A172 (cell line): ENCODE data around the genes KCNG4, USP10 and CRISPLD2.

DNA sequence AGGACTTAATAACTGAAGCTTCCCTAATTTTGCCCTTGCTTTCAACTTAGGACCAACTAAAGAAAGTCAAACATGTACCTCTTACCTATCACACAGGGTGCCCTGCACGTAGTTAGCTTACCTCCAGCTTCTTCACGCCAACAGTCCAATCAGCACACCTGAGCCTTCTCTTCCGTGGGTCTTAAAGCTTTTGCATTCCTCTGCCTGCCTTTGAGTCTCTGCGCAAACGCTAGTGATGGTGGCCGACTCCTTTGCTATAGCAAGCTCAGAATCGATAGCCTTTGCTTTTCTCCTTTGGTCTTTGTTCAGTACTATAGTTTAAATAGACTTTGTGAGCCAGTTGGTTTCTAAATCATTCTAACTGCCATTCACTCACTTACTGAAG lies 31.3 kb downstream of the MPHOSPH6 start:
- RAMPAGE, long total RNA, result no peak

DNA sequence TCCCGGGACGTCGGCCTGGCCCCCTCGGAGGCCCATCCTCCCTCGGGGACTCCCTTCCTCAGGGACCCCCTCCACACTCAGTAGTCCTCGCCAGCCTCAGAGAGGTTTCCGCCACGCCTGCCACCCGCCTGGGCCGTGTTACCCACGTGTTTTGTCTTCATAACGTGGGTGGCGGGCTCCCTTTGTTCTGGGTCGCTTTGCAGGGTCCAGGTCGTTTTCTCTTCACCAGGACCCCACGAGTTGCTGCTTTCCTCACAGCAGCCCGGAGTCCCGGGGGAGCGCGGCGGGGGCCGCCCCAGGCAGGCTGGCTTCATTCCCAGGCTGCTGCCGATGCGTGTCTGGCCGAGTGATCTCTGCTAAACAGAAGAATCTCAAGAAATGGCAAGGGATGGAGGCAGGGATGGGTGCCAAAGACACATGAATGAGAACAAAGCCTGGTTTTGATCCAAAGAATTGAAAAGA lies 460 bp upstream of the MPHOSPH6 start:
- RAMPAGE, long total RNA, result no peak

DNA sequence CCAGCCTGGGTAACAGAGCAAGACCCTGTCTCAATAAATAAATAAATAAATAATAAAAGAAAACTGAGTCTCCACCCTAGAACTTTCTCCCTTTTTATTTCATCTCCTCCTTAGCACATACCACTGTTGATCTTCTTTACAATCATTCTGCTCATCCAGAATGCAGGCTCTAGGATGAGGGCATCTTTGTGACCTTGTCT lies 226.1 kb upstream of the HSBP1 start:
- RAMPAGE, long total RNA, result no peak

- RAMPAGE, long total RNA, result no peak
These were observed 26.3 kb upstream of the OSGIN1 start for GRCh38 chr16:83926370-83927518.

GRCh38 chr16:83954111-83954512 lies 1.1 kb downstream of the OSGIN1 start:
- RAMPAGE, long total RNA, result no peak

DNA sequence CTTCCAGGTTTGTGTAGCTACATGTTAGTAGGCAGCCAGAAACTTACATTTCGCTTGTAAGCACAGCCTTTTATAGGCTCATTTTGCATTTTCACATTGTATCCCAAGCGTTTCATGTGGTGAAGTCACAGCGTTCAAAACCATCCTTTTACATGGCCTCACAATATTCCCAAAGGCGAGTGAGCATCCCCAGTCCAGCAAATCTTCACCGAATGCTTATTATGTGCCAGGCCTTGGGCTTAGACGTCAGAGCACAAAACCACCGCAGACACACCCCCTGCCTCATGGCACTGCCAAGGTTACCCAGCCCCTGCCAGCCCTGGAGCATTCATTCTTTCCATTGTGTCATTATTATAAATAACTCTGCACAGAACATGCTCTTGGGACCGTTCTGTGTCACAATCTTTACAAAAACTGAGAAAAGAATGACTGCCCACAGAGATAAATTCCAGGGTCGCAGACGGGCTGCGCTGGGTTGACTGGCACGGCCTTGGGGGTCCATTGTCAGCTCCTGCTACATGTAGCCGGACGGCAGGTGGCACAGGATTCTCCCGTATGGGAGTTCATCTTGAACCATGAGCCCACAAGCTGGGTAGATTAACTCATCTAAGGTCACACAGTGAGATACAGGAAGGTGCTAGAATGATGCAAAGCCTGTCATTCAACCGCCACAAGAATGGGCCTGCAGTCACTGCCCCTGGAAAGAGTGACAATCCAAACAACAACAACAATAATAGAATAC lies 4.7 kb upstream of the NECAB2 start:
- RAMPAGE, long total RNA, result no peak

DNA sequence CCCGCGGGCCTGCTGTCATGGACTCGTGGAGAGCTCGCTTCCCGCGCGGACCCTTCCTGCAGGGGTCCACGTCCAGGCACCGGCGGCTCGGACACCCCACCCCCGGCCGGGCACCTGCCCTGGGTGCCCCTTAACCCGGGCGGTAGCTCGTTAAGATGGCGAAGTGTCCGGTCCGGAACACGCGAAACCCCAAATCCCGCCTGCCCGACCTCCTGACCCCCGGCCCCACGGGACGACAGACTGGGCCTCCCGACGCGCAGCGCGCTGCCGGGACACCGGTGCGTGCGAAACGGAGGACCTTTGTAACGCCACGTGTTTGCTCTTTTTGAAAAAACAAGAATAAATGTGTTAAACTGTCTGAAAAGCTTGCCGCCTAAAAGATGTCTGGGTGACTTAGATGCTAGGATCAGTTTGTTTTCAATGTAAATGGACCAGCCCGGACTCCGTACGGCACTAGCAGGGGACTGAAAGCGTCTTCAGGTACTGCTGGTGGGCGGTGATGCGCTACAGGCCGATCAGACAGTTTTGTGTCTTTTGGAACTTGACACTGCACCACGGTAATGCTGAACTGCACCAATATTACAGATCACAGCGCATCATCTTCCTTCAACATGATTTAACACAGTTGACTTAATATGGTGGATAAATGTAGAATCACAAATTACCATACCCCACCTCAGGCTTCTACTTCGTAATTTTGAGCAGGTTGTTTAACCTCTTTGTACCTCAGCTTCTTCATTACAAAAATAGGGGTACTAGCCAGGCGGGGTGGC lies 637 bp upstream of the MBTPS1 start:
- RAMPAGE, long total RNA, result no peak

DNA sequence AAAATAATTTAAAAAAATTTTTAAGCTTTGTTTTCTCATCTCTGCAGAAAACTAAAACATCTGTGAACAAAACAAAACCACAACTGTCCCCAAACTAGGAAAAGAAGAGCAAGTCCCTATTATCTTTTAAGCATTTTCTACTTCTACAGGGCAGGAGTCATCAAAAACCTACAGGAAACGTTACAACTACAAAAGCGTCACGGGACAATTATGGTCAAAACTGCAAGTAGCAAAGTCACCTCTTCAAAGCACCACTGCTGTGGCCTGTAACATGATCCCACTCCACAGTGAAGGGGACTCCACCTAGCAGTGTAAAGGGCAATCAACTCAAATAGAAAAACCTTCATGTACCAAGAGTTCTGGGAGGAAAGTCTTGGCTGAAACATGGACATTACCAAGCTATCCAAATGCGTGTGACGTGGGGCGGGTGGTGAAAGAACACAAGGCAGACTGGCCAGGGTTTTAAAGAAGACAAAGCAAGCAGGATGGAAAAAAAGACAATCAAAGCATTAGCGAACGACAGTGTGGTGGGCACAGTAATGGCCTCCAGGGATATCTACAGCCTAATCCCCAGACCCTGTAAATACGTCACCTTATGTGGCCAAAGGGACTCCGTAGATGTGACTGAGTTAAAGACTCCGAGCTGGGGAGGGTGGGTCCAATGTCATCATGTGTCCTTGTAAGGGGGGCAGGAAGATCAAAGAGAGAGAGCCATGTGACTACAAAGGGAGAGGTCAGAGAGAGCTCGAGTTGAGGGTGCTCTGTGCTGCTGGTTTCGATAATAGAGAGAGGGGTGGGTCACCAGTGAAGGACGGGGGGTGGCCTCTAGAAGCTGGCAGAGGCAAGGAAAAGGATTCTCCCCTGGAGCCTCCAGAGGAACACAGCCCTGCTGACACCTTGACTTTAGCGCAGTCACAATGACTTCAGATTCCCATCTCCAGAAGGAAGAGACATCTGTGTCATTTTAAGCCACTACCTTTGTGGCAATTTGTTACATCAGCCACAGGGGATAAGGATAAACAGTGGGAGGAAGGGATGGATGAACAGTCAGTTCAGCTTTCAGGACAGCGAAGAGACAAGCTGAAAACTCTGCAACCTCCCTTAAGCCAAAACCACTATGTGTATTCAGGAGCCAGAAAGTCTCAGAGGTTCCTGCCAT lies 6.0 kb downstream of the HSDL1 start:
- RAMPAGE, long total RNA, result no peak

GRCh38 chr16:84239831-84240274 lies at the start of gene KCNG4:
TSS of gene KCNG4 (minus strand) at chr16:84240012.
- RAMPAGE, long total RNA, result no peak

DNA sequence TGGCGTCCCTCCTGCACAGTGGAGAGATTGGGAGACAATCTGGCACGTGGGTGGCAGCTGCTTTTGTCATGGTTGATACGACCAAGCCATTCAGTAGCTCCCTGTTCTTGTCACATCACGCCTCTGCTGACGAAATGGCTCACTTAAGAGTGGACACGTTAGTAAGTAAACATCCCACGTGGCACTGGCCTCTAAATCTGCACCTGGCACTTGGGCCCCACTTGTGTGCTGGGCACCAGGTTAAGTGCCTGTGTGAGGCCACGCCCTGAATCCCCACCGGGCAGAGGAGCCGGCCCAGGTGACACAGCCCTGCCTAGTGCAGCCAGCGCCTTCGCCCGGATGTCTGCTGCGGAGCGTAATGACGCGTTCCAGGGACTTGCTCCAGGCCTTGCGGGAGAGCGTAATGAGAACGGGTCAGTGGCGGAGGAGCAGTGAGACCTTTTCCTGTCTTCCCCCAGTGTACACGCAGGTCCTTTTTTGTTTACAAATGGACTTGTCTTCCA lies 54.7 kb downstream of the MEAK7 start:
- RAMPAGE, long total RNA, result no peak

DNA sequence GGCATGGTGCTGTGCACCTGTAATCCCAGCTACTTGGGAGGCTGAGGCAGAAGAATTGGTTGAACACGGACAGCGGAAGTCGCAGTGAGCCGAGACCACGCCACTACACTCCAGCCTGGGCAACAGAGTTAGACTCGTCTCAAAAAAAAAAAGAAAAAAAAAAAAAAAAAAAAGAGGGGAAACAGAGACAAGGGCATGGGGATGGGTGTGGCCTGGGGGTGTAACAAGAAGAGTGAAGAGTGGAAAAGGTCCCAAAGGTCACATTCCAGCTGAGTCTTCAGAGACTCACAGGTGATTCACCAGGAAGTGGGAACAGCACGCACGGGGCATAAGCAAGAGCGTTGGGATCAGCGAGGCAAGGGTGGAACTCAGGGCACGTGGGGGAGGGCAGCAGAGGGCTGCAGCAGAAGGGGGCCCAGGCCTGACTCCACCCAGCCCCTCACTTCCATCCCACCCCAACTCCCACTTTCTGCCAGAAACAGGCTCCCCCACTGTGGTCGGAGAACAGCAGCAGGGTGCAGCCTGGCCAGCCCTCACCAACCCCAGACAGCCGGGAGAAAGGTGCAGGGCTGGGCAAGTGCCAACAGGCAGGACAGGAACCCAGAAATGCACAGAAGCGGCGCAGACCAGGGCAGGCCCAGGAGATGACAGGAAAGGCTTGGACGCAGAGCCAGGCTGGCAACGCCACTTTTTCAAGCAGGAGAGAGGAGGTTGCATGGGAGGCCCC lies 3.3 kb downstream of the MEAK7 start:
- RAMPAGE, long total RNA, result no peak

DNA sequence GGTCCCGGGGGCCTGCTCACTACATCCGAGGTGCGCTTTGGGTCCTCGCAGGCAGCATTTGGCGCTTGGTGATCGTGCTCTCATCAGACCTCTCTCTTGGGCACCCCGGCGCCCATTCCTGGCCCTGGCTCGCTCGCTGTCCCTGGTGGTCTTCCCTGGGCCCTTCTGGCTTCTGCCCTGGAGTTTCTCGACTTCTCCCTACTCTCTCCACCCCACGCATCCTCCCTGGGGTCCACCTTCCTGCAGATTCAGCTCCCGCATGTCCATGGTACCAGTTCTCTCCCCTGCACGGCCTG lies 863 bp upstream of the MEAK7 start:
- RAMPAGE, long total RNA, result no peak

DNA sequence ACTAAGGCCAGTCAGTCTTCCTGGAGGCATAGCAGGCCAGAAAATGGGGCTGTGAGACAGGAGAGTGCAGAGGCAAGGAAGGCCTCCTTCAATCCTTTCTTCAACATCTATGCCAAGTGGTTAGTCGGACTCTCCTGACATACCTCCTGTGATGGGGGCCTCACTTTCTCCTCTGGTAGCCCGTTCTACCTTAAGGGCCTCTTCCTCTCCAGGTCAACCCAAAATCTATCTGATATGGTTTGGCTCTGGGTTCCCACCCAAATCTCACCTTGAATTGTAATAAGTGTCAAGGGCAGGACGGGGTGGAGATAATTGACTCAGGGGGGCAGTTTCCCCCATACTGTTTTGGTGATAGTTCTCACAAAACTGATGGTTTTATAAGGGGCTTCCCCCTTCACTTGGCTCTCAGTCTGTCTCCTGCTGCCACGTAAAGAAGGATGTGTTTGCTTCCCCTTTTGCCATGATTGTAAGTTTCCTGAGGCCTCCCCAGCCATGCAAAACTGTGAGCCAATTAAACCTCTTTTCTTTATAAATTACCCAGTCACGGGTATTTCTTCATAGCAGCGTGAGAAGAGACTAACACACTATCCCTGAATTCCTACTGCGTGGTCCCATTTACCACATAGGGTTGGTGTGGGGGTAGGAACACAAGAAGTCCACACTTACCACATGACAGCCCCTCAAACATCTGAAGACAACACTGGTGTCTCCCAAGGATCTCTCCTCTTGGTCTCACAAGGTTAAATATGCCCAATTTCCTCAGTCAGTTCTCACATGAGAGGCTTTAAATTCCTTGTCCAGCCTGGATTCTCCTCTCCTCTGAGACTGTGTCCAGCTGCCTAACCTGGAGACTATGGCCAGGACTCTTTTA lies 8.3 kb downstream of the COTL1 start:
- RAMPAGE, long total RNA, result no peak

- RAMPAGE, long total RNA, result no peak
These were observed 13.1 kb downstream of the KLHL36 start for GRCh38 chr16:84661218-84662070.

- RAMPAGE, long total RNA, result start-site peak on the plus strand at chr16:84700000-84700004, 361 and 446 reads in 2 replicates
These were observed at the start of gene USP10 for GRCh38 chr16:84699237-84700118. TSS of gene USP10 (plus strand) at chr16:84700000.

GRCh38 chr16:84759928-84760520 lies 59.8 kb upstream of the CRISPLD2 start:
- RAMPAGE, long total RNA, result no peak

GRCh38 chr16:84766904-84767601 lies 52.7 kb upstream of the CRISPLD2 start:
- RAMPAGE, long total RNA, result no peak

- RAMPAGE, long total RNA, result no peak
These were observed at the start of gene CRISPLD2 for GRCh38 chr16:84819500-84820277. TSS of gene CRISPLD2 (plus strand) at chr16:84819985.

GRCh38 chr16:84922235-84923335 lies 88.8 kb downstream of the ZDHHC7 start:
- RAMPAGE, long total RNA, result no peak

- RAMPAGE, long total RNA, result no peak
These were observed 37.8 kb downstream of the ZDHHC7 start for GRCh38 chr16:84973307-84974134.